HepG2 (cell line): ENCODE data around the genes GALT, IL11RA, UNC13B and FAM166B.

DNA sequence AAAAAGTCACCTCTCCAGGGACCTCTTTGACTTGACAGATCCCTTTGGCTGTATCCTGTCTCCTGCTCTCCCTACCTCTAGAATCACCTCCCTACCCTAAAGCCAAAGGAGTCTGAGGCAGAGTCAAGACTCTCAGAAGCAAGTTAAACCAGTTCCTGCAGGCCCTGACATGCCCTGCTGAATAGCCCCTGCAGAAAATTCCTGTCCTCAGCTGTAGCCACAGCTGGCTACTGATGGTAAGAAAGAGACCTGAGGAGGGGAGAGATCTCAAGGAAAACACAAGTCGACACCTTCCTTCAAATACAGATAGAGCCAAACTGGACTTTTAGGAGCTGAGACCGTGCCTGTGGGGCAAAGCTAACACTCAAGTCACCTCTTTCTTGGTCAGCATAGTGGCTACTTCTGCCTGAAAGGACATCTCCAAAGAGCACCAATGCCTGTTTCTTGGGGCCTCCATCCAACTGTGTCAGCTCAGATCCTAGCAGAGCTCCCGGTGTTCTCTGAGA, 23.8 kb upstream of the UBAP2 start:
- RRBS, 2 experiments, result 4% methylated on average over 1 of the region's 3 CpGs
CAGE:
- cytosol, long polyA minus RNA, result no peak
- cytosol, long polyA plus RNA, result no peak
- long polyA plus RNA, result no peak
- nucleus, long polyA minus RNA, result no peak
- nucleus, long polyA plus RNA, result no peak

GRCh38 chr9:34241129-34242074, 62.6 kb downstream of the UBAP1 start:
- RRBS, 2 experiments, result no CpG with 5 or more reads among the region's 13 CpGs
CAGE:
- cytosol, long polyA minus RNA, result no peak
- cytosol, long polyA plus RNA, result no peak
- long polyA plus RNA, result no peak
- nucleus, long polyA minus RNA, result no peak
- nucleus, long polyA plus RNA, result no peak

- RRBS, 2 experiments, result no CpG with 5 or more reads among the region's 14 CpGs
CAGE:
- cytosol, long polyA minus RNA, result no peak
- cytosol, long polyA plus RNA, result no peak
- long polyA plus RNA, result no peak
- nucleus, long polyA minus RNA, result no peak
- nucleus, long polyA plus RNA, result no peak
Observed at GRCh38 chr9:34363415-34364234, 13.1 kb downstream of the MYORG start.

GRCh38 chr9:34577440-34578101, 12.0 kb downstream of the CNTFR start:
- RRBS, 2 experiments, result 69 to 71% methylated on average over 13 of the region's 41 CpGs
CAGE:
- cytosol, long polyA minus RNA, result no peak
- cytosol, long polyA plus RNA, result no peak
- long polyA plus RNA, result no peak
- nucleus, long polyA minus RNA, result no peak
- nucleus, long polyA plus RNA, result no peak

GRCh38 chr9:34646060-34647379, at the start of gene GALT:
Gene GALT, plus strand, starts transcription at chr9:34646675.
- RRBS, 2 experiments, result 1% methylated on average over 9 of the region's 51 CpGs
CAGE:
- cytosol, long polyA minus RNA, result no peak
- cytosol, long polyA plus RNA, result start-site peak on the plus strand at chr9:34646630-34646684, 234 and 575 reads in 2 replicates
- long polyA plus RNA, result start-site peak on the plus strand at chr9:34646625-34646684, 487 and 517 reads in 2 replicates
- nucleus, long polyA minus RNA, result no peak
- nucleus, long polyA plus RNA, result start-site peak on the plus strand at chr9:34646630-34646710, 1,851 and 2,061 reads in 2 replicates

DNA sequence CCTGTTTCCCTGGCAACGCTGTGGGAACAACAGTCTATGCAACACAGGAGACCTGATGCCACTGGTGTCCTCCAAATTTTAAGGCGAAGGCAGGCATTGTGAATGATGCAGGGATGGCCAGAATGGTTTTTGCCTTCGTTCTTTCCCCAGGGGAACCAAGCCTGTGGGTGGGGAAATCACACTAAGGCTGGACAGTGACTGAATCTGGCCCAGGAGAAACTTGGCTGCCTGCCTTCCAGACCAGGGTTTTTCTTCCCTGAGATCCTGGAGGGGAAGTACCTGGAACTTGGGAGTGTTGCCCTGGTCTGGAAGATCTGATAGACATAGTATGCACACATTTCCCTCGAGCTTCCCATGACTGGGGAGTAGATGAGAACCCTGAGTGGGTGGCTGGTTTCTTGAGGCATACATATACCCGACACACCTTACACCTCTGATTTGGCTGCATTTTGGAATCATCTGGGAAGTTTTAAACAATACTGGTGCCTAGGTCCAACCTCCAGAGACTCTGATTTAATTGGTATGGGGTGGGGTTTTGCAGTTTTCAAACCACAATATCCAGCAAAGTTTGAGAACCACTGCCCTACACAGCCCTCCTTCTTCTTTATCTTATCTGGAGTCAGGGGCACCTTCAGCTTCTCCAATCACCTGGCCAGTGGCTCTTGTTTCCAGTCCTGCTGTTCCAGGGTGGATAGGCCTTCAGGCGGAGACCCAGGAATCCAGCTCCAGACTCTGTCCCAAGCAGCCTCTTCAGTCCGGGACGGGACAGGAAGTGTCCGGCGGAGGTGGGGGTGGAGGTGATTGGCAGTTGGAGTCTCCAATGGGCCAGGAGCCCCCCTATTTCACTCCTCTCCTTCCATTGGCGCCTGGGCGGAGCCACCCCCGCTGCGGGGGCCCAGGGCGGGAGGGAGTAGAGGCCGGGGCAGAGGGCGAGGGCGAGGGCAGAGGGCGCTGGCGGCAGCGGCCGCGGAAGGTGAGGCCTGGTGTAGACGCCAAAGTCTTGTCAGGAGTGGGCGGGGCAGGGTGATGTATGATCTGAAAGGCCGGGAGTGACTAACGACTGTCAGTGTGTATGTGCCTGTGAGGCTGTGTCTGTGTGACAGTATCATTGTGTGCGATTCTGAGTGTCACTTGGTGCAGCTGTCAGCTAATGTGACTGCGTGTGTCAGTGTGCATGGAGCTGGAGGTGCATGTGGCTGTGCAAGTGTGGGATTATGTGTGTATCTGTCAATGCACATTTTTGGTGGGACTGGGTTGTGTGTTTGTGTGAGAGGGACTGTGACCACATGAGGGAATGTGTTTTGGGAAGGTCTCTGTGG, at the start of gene IL11RA:
IL11RA (plus strand) TSS at position 925 of the 1,319 bp plus-strand sequence.
- RRBS, 2 experiments, result 0% methylated on average over 4 of the region's 29 CpGs; no CpG with 5 or more reads in 1 of the 2 experiments
CAGE:
- cytosol, long polyA minus RNA, result no peak
- cytosol, long polyA plus RNA, result no peak
- long polyA plus RNA, result no peak
- nucleus, long polyA minus RNA, result no peak
- nucleus, long polyA plus RNA, result no peak

DNA sequence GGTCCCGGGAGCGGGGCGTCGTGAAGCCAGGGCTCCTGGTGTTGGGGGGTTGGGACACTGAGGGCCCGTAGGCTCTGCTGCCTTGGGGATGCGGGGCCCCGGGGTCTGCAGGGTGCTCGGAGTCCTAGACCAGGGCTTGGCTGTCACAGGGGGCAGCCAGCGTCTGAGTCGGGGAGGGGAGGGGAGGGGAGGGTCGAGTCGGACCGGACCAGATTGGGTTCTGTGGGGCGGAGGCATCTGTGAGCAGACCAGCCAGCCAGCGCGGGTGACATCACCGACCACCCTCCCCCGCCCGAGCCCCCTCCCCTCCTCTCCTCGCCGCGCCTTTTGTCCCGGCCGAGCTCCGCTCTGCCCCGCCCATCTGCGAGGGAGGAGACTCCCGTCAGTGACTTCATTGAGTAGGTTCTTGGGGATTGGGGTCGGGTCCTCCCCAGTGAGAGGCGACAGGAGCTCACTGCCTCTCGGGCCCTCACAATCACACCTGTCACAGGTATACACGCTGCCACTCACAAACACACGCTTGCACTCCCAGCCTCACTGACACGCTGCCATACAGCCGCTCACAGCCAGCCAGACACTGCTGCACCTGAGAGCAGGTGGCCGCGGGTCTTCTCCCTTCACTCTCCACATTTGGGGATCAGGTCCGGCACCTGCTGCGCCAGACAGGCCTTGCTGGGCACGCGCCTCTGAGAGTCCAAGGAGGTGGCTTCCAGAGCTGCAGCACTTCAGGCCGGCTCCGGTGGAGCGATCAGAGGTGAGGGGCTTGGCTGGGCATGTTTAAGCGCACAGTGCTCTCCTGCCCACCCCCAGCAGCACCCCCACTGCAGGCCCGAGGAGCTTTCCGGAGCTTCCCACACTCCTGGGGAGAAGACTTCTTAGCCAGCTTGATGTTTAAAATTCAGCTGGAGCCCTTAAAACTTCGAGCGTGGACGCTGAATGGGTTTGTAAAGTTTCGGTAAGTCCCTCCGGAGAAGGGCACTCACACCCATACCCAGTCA, 612 bp downstream of the DNAJB5 start:
- RRBS, 2 experiments, result 39 to 46% methylated on average over 14 to 16 of the region's 52 CpGs
CAGE:
- cytosol, long polyA minus RNA, result no peak
- cytosol, long polyA plus RNA, result no peak
- long polyA plus RNA, result no peak
- nucleus, long polyA minus RNA, result no peak
- nucleus, long polyA plus RNA, result no peak

DNA sequence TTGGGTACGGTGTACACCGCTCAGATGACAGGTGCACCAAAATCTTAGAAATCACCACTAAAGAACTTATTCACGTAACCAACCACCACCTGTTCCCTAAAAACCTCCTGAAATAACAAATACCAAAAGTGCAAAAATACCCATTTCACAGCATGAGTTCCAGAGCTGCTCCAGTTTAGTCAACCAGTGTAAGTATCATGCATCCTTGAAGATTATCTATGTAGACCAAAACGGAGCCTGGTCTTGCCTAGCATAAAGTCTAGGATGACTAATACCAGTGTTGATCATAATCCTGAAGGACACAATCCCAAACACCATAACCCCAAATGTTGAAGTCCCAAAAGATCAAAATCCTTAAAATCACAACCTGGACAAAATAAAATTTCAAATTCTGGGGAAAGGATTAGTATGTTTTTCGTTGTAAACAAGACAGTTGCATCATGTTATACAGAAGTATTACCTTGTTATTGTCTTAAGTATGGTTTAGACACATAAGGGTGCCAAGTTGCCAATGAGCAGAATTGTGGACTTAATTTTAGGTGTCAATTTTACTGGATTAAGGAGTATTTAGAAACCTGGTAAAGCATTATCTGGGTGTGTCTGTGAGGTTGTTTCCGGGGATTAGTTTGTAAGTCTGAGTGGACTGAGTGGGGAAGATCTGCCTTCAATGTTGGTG, 12.3 kb downstream of the C9orf131 start:
- RRBS, 2 experiments, result no CpG with 5 or more reads among the region's 6 CpGs
CAGE:
- cytosol, long polyA minus RNA, result no peak
- cytosol, long polyA plus RNA, result no peak
- long polyA plus RNA, result no peak
- nucleus, long polyA minus RNA, result no peak
- nucleus, long polyA plus RNA, result no peak

GRCh38 chr9:35070193-35070398, 2.3 kb downstream of the VCP start:
- RRBS, 2 experiments, result no CpG with 5 or more reads among the region's 1 CpG
CAGE:
- cytosol, long polyA minus RNA, result no peak
- cytosol, long polyA plus RNA, result no peak
- long polyA plus RNA, result no peak
- nucleus, long polyA minus RNA, result no peak
- nucleus, long polyA plus RNA, result no peak

DNA sequence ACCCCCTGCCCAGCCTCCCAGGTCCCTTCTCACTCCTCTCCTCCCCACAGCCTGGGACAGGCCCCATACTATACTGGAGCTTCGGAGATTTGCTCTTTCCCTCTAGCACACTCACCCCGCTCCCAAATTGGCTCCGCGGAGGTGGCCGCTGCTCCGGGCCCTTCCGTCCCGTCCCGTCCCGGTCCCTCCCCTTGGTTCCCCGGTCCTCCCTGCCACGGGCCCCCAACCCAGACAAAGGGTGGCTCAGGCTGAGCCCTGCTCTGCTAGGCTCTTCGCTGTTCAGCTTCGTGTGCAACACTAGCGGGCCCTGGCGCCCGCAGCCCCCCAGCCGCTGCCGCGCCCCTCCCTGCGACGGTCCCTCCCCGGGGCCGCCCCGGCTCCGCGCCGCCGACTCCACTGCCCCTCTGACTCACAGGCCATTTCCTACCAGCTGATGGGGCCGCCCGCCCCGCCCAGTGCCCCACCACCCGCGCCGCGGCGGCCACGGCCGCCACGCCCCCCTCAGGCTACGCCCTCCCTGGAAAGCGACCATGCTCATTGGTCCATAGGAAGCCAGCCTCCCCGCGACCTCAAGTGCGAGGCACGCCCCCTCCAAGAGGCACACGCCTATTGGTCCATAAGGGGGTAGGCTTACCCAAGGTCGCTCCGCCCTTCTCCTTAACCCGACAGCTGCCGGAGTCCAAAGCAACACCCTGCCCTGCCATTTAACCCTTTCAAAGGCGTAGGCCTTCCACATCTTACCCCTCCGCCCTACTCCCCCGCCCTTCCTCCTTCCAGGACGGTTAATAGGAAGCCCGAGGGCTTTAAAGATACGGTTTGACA, 4.3 kb downstream of the ATOSB start:
- RRBS, 2 experiments, result no CpG with 5 or more reads among the region's 57 CpGs
CAGE:
- cytosol, long polyA minus RNA, result no peak
- cytosol, long polyA plus RNA, result no peak
- long polyA plus RNA, result no peak
- nucleus, long polyA minus RNA, result no peak
- nucleus, long polyA plus RNA, result no peak

DNA sequence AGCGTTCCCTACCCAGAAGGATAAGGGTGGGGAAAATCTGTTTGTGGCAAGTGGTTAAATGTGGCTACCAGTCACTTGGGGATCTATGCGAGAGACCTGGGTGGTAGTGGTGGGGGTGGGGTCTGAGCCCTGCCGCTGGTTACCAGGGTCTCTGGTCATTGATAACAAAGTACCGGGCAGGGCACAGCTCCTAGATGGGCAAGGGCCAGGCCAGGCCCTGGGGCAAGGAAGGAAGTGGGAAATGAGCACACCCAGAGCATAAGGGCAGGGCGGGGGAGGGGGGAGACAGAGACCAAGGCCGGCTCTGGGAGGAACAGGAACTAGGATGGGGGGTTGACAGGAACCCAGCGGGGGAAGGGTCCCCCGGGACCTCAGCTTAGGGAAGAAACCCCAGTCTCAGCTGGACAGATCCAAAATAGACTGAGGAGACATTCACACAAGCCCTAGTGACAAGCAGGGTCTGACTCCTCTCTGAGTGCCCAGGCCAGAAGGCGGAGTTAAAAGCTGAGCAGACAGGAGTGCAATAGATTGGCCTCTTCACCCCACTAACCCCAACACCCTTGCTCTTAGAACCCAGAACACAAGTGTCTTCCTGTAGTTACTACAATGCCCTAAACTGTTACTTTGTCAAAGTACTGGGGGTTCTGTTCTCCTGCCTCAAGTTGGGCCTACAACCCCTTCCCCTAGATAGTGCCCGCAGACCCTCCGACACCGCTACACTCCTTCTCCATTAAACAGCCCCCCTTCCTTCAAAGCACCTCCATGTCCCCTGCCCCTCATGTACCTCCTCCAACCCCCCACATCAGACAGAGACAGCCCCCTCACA, 674 bp downstream of the ATOSB start:
- RRBS, 2 experiments, result 3 to 18% methylated on average over 4 to 5 of the region's 12 CpGs
CAGE:
- cytosol, long polyA minus RNA, result no peak
- cytosol, long polyA plus RNA, result no peak
- long polyA plus RNA, result no peak
- nucleus, long polyA minus RNA, result no peak
- nucleus, long polyA plus RNA, result no peak

- RRBS, 2 experiments, result no CpG with 5 or more reads among the region's 2 CpGs
CAGE:
- cytosol, long polyA minus RNA, result no peak
- cytosol, long polyA plus RNA, result no peak
- long polyA plus RNA, result no peak
- nucleus, long polyA minus RNA, result no peak
- nucleus, long polyA plus RNA, result no peak
Observed at GRCh38 chr9:35149096-35149363, 12.8 kb upstream of the UNC13B start.

GRCh38 chr9:35161658-35162423, at the start of gene UNC13B:
Gene UNC13B, plus strand, starts transcription at chr9:35162009.
- RRBS, 2 experiments, result 1 to 2% methylated on average over 21 to 23 of the region's 69 CpGs
CAGE:
- cytosol, long polyA minus RNA, result no peak
- cytosol, long polyA plus RNA, result no peak
- long polyA plus RNA, result start-site peak on the plus strand at chr9:35162073-35162263, 19 and 21 reads in 2 replicates
- nucleus, long polyA minus RNA, result no peak
- nucleus, long polyA plus RNA, result start-site peak on the plus strand at chr9:35161989-35162038, 280 and 228 reads in 2 replicates; start-site peak on the minus strand at chr9:35162292-35162300, 10 and 15 reads in 2 replicates

- RRBS, 2 experiments, result 38% methylated on average over 1 of the region's 23 CpGs; no CpG with 5 or more reads in 1 of the 2 experiments
CAGE:
- cytosol, long polyA minus RNA, result no peak
- cytosol, long polyA plus RNA, result no peak
- long polyA plus RNA, result no peak
- nucleus, long polyA minus RNA, result no peak
- nucleus, long polyA plus RNA, result no peak
Observed at GRCh38 chr9:35563391-35564337, at the start of gene FAM166B. Gene FAM166B, minus strand, starts transcription at chr9:35563878.

GRCh38 chr9:35664098-35664857, 717 bp downstream of the ARHGEF39 start:
- RRBS, 2 experiments, result no CpG with 5 or more reads among the region's 10 CpGs
CAGE:
- cytosol, long polyA minus RNA, result no peak
- cytosol, long polyA plus RNA, result no peak
- long polyA plus RNA, result no peak
- nucleus, long polyA minus RNA, result no peak
- nucleus, long polyA plus RNA, result no peak

- RRBS, 2 experiments, result 92 to 96% methylated on average over 18 of the region's 55 CpGs
CAGE:
- cytosol, long polyA minus RNA, result no peak
- cytosol, long polyA plus RNA, result no peak
- long polyA plus RNA, result no peak
- nucleus, long polyA minus RNA, result no peak
- nucleus, long polyA plus RNA, result no peak
Observed at GRCh38 chr9:35675745-35676550, 2.2 kb downstream of the CA9 start.

GRCh38 chr9:35697167-35697851, 7.6 kb upstream of the TPM2 start:
- RRBS, 2 experiments, result 93 to 97% methylated on average over 2 of the region's 14 CpGs
CAGE:
- cytosol, long polyA minus RNA, result no peak
- cytosol, long polyA plus RNA, result no peak
- long polyA plus RNA, result no peak
- nucleus, long polyA minus RNA, result no peak
- nucleus, long polyA plus RNA, result no peak

GRCh38 chr9:35697885-35698989, 8.5 kb upstream of the TPM2 start:
- RRBS, 2 experiments, result no CpG with 5 or more reads among the region's 19 CpGs
CAGE:
- cytosol, long polyA minus RNA, result no peak
- cytosol, long polyA plus RNA, result no peak
- long polyA plus RNA, result no peak
- nucleus, long polyA minus RNA, result no peak
- nucleus, long polyA plus RNA, result no peak

DNA sequence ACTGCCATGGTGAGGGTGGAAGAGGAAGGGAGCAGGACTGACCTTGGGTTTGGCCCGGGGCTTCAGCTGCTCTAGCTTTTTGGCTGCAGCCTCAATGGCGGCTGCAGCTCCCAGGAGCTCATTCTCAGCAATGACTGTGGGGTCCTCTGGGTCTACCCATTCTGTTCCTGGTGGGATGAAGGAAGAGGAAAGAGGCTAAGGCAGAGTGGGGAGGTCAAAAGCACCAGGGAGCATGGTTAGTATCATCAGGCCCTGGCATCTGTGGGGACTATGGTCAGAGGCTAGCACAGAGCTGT, 9.2 kb upstream of the TPM2 start:
- RRBS, 2 experiments, result no CpG with 5 or more reads among the region's 2 CpGs
CAGE:
- cytosol, long polyA minus RNA, result no peak
- cytosol, long polyA plus RNA, result no peak
- long polyA plus RNA, result no peak
- nucleus, long polyA minus RNA, result no peak
- nucleus, long polyA plus RNA, result no peak

- RRBS, 2 experiments, result no CpG with 5 or more reads among the region's 5 CpGs
CAGE:
- cytosol, long polyA minus RNA, result no peak
- cytosol, long polyA plus RNA, result no peak
- long polyA plus RNA, result no peak
- nucleus, long polyA minus RNA, result no peak
- nucleus, long polyA plus RNA, result no peak
Observed at GRCh38 chr9:35722616-35723048, 9.4 kb downstream of the TLN1 start.